Metastatic Breast Carcinoma in the Ovary (tissue), 3 donors: ENCODE results near the genes OR4N2 and OR6S1.

DNA sequence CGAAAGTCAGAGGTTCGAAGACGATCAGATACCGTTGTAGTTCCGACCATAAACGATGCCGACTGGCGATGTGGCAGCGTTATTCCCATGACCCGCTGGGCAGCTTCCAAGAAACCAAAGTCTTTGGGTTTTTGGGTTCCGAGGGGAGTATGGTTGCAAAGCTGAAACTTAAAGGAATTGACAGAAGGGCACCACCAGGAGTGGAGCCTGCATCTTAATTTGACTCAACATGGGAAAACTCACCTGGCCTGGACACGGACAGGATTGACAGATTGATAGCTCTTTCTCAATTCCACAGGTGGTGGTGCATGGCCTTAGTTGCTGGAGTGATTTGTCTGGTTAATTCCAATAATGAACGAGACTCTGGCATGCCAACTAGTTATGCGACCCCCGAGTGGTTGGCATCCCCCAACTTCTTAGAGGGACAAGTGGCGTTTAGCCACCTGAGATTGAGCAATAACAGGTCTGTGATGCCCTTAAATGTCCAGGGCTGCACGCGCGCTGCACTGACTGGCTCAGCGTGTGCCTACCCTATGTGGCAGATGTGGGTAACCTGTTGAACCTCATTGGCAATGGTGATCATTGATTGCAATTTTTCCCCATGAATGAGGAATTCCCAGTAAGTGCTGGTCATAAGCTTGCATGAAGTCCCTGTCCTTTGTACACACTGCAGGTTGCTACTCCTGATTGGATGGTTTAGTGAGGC, 2545.2 kb upstream of the OR11H12 start:
- PRO-cap, 3 experiments, result no peak in any of the 3 experiments

- PRO-cap, 3 experiments, result no peak in any of the 3 experiments
Measured at GRCh38 chr14:19803569-19804046, at the start of gene OR4N2. Gene OR4N2, plus strand, starts transcription at chr14:19803770.

- PRO-cap, 3 experiments, result no peak in any of the 3 experiments
Measured at GRCh38 chr14:20331132-20331455, 2.0 kb downstream of the CCNB1IP1 start.

DNA sequence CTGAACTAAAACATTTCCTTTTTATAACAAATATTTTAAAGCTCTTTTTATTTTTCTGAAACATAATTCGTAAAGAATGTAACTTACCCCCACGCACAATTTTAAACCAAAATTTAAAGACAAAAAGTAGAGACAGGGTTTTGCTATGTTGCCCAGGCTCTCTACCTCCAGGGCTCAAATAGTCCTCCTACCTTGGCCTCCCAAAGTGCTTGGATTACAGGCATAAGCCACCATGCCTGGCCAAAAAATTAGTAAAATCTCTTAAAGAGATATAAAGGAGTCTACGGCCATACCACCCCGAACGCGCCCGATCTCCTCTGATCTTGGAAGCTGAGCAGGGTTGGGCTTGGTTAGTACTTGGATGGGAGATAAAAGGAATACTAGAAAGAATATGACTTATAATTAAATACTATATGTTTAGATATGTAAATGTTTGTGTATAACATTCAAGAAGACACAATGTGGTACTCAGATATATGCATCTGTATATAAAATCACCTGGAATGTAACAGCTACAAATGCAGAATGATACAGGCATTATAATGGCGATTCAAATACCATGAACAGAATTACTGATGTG, 1.5 kb upstream of the TEP1 start:
- PRO-cap, 3 experiments, result no peak in any of the 3 experiments

DNA sequence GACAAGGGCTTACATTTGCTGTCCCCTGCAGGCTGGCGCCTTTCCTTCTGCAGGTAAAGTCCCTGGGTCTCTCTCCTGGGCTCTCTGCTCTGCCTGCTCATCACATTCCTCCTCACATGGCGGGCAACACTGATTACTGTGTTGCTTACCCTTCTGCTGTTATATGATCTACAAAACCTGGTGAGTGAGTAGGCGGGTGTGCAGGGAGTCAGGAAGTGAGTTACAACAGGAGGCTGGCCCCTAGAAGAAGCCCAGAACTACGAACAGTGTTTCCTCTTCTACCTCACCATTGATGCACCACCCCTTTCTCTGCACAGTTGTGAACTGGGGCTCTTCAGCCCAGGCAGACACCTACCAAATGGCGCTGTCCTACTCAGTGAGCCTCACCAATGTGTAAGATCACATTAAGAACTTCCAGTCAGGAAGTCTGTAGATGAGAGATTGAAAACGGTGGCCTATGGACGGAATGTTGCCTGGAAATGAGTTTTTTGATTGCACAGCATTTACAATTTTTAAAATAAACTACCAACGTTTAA, 5.0 kb upstream of the KLHL33 start:
- PRO-cap, 3 experiments, result no peak in any of the 3 experiments

DNA sequence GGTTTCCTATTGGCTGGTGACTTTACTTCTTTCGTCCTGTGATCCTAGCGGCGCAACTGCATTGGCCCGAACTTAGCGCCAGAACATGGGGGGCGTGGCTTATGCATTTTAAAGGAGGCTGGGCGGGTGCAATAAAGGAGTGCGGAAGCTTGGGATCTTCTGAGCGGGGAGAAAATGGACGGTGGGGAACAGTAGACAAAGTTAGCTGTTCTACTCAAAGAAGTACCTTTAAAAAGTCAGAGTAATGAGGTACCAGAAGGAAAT, 553 bp upstream of the PIP4P1 start:
- PRO-cap, 3 experiments, result peak in 3 of 3 experiments; most common plus-strand start position 139 of the sequence (in 3)

GRCh38 chr14:20474211-20475402, 5.4 kb downstream of the PNP start:
- PRO-cap, 3 experiments, result no peak in any of the 3 experiments

DNA sequence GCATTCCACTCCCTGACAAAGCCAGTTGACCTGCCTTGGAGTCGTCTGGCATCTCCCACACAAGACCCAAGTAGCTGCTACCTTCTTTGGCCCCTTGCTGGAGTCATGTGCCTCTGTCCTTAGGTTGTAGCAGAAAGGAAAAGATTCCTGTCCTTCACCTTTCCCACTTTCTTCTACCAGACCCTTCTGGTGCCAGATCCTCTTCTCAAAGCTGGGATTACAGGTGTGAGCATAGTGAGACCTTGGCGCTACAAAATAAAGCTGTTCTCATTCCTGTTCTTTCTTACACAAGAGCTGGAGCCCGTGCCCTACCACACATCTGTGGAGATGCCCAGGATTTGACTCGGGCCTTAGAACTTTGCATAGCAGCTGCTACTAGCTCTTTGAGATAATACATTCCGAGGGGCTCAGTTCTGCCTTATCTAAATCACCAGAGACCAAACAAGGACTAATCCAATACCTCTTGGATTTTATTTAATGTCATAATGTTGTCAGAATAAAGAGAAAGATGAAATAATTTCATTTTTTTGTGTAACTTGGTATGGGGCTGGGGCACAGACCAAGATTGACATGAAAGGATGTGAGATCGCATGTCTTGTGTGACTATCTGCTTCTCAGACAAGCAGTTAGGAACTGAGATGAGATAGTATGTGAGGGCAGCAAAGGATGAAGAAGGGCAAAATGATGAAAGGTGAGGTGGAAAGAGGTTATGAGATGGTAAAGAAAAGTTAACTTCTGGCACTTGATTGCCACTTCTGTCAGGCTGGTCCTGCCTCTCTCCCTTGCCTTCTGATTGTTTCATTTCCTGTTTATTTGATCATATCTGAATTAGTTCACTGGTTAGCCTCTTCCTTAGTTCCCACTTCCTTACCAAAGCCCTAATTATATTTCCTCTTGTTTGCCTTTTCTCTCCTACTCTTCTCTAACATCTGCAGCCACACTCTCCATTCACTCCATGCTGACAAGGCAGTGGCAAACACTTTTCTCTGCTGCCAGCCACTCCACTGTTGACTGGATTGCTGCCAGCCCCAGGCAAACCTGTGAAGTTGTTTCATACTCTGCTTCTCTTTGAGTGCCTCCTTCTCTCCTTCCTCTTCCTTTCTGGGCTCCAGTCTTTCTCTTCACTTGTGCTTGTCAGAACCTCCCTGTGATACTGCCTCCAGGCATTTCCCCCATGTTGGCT, 7.8 kb downstream of the PNP start:
- PRO-cap, 3 experiments, result no peak in any of the 3 experiments

DNA sequence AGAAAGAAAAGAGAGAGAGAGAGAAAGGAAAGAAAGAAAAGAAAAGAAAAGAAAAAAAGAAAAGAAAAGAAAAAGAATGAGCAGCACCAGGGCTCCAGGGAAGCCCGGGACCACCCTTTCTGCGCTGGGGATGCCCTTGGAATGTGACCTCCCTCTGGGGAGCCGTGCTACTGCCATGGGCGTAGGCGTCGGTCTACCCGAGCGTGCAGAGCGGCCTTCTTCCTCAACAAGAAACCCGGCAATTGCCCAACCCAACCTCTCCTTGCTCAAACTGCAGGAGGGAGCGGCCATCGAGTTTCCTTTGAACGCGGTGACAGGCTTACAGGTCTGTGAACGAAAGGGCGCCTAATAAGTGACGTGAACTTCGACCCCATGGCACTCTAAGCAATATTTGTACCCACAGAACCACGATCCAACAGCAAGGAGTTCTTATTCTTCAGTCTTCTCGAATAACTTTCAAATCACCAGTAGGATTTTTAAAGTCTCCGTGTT, 16.8 kb downstream of the OR6S1 start:
- PRO-cap, 3 experiments, result no peak in any of the 3 experiments

DNA sequence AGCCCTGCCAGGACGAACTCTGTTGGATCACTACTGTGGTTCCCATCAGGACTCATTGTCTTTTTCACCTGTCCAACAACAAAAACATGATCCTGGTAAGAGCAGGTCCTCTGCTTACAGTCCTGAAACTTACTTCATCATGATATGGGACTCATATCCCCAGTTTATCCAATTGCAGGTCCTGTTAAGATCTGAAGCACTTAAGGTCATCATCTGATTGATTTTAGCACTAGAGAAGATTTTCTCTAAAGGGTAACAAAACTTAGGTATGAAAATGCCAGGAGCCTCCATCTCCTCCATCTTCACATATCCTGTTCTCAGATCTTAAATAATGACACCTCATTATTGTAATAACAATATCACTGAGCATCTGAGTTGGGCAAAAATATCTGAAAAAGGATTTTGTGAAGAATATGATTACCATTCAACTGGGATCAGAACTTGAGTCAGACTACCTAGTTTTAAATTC, at the start of gene OR6S1:
Gene OR6S1 (minus strand): TSS at position 56 of the 469 bp plus-strand sequence.
- PRO-cap, 3 experiments, result no peak in any of the 3 experiments

DNA sequence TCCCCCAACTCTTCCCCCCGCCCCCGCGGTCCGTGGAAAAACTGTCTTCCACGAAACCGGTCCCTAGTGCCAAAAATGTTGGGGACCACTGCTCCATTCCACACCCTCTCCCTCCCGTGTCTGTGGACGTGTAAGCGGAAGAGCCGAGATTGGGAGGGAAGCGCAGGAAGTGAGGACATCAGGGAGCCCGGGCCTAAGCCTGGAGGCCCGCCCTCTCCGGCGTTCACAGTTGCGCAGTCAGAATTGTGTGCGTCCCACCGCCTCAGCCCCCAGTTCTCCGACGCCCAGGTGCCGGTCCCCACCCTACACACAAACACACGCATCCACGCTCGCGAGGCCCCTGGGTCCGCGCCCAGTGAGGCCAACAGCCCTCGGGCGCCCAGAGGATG, 1.7 kb upstream of the RNASE4 start:
- PRO-cap, 3 experiments, result peak in 3 of 3 experiments; most common plus-strand start position 272 of the sequence (in 3); most common minus-strand start position 122 of the sequence (in 3)

DNA sequence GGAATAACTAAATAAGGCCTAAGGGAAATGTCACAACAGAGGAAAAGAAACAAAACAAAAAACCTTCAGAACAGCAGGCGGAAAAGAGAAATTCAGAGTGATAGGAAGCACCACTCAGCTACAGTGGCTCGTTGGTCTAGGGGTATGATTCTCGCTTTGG, 589 bp upstream of the RNASE4 start:
- PRO-cap, 3 experiments, result peak in 1 of 3 experiments; most common plus-strand start position 80 of the sequence (in 1)

GRCh38 chr14:20715405-20715621, 26.7 kb downstream of the ANG start:
- PRO-cap, 3 experiments, result no peak in any of the 3 experiments

DNA sequence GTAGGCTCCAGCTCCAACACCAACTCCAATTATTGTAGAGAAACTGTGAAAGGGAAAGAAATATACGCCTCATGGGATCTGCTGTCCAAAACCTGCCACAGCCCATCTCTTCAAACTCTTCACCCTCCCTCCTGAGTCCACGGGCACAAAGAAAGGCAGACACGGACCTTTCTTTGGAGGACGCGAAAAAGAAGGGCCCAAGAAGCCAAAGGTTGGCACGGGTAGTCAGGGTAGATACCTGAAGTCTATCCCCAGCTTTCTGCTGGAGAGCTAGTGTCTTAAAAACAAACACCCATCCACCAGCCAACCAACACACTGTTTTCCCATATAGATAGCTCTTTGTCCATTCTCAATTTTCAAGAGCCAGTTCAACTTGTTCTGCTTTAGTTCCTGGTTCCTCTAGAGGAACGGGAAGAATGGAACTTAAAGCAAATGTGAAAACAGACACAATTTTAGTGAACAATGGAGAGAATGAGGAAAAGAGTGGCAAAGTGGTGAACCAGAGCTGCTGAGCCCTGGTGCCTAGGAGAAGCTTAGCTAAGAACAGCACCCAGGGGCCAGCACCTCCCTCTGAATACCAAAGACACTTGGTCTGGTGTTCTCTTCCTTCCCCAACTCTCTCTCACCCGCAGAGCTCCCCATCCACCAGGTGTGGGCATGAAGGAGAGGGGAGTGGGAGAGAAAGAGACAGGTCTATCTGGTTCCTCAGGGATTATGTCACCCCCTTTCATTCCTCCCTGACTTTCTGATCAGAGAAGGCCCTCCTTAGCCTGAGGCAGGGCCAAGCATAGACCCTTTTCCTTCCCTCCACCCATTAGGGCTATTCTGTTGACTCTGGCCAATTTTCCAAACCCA, 3.8 kb downstream of the NDRG2 start:
- PRO-cap, 3 experiments, result peak in 1 of 3 experiments; most common plus-strand start position 402 of the sequence (in 1); most common minus-strand start position 322 of the sequence (in 1)

DNA sequence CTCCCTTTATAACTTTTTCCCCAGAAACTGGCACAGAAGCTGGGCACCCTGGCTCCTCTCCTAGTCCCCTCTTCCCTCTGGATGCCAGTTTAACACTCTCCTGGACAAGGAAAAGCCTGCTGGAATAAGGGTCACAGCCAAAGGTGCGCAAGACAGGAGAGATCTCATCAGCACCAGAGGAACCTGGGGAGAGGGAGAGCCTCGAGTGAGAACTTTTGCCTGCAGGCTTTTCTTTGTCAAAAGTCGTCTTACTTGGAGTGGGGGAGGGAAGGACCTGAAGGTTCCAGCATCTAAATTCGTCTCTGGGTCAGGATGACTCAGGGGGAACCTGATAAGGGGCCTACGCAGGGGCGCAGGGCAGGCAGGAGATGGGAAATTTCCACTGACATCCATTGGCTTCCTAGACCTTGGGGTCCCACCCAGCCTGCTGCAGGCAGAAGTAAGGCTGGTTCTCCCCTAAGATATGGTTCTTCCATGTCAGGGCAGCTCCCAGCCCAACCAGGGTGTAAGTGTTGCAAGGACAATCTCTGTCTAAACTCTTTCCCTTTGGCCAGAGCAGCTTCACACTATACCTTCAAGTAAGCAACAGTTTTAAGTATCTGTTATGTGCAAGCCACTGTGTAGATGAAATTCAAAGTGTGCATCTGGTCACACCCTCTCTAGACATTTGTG, 2.0 kb upstream of the NDRG2 start:
- PRO-cap, 3 experiments, result no peak in any of the 3 experiments

- PRO-cap, 3 experiments, result no peak in any of the 3 experiments
Measured at GRCh38 chr14:21060565-21061144, 3.0 kb downstream of the RNASE8 start.

DNA sequence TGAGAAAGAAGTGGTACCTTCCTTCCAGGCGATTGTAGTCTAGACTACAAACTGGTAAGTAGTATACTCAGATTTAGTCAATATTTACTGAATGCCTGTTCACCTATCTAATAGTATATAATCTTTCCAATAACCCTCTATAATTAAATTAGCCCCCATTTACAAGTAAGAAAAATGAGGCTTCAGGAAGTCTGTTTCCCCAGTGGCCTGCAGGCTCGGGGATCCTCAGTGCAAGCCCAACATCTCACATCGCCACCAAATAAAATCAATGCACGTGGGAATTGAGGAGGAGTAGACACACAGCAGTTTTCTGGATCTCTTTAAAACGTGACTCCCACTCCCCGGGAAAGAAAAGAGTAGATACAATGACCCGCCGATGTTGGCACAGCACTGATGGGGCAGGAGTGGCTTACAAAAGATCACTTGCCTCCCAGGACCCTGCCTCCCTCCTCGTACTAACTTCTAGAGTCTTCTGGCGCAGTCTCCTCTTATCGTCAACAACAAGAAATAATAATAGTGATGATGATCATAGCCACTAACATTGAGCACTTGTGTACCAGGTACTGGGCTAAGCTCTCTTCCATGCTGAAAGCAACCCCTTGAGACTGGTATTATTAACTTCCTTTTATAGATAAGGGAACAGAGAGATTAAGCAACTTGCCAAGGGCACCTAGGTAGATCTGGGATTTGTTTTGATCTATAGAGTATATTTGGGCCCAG, 850 bp upstream of the ZNF219 start:
- PRO-cap, 3 experiments, result no peak in any of the 3 experiments

GRCh38 chr14:21107425-21107862, 6.6 kb downstream of the TMEM253 start:
- PRO-cap, 3 experiments, result no peak in any of the 3 experiments

- PRO-cap, 3 experiments, result no peak in any of the 3 experiments
Measured at GRCh38 chr14:21240899-21241428, 28.3 kb downstream of the HNRNPC start.

GRCh38 chr14:21256560-21257141, 12.6 kb downstream of the HNRNPC start:
- PRO-cap, 3 experiments, result no peak in any of the 3 experiments